Mesenteric fat pad (tissue), 1 donor: ENCODE measurements around the genes THOC2, SH2D1A and SLC25A14.

DNA sequence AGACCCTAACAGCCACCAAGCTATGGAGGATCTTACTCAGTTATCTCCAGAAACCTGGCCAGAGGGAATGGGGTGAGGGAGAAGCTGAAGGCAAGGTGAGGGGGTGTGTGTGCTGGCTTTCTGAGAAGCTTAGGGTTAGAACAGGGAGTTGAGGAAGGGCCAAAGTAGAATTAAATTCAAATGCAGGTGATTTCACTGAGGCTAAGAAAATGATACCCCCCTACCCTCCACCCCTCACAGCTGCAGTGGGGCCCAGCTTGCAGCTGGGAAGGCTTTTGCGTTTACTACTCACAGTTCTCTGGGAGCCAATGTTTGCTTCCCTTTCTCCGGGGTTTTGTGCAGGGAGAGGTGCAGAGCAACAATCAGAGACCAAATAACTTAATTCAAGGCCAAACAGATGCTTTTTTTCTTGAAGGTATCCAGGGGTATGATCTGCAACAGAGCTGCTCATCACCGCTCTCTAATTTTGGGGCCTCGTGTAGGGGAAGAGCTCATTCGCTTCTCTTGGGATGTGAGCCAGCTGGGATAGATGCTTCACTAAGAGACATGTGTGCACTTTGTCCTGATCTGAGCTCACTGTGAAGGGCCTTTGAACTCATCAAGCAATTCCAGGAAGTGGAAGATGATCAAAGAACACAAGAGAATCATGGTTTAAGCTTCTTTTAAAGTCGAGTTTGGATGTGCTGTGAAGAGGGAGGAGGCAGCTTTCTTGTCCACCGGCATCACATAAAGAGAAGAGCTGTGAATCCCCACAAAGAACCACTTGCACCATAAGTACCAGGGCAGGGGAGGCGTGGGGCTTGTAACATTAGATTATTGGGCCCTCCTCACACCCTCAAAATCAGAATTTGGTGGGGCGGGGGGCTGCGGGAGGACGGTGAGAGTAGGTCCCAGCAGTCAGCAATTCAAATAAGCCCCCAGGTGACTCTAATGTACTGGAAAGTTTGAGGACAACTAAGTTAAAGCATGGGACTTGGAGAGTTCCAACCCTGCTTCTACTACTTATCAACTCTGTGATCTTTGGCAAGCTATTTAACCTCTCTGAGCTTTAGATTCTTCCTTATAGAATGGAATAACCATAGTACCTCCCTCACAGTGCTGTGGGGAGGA is 122.8 kb upstream of the C1GALT1C1 start:
- PRO-cap, result no peak

- PRO-cap, result no peak
Measured at GRCh38 chrX:123623666-123624260, 109.1 kb downstream of the THOC2 start.

- PRO-cap, result no peak
Measured at GRCh38 chrX:123680462-123680945, 52.3 kb downstream of the THOC2 start.

DNA sequence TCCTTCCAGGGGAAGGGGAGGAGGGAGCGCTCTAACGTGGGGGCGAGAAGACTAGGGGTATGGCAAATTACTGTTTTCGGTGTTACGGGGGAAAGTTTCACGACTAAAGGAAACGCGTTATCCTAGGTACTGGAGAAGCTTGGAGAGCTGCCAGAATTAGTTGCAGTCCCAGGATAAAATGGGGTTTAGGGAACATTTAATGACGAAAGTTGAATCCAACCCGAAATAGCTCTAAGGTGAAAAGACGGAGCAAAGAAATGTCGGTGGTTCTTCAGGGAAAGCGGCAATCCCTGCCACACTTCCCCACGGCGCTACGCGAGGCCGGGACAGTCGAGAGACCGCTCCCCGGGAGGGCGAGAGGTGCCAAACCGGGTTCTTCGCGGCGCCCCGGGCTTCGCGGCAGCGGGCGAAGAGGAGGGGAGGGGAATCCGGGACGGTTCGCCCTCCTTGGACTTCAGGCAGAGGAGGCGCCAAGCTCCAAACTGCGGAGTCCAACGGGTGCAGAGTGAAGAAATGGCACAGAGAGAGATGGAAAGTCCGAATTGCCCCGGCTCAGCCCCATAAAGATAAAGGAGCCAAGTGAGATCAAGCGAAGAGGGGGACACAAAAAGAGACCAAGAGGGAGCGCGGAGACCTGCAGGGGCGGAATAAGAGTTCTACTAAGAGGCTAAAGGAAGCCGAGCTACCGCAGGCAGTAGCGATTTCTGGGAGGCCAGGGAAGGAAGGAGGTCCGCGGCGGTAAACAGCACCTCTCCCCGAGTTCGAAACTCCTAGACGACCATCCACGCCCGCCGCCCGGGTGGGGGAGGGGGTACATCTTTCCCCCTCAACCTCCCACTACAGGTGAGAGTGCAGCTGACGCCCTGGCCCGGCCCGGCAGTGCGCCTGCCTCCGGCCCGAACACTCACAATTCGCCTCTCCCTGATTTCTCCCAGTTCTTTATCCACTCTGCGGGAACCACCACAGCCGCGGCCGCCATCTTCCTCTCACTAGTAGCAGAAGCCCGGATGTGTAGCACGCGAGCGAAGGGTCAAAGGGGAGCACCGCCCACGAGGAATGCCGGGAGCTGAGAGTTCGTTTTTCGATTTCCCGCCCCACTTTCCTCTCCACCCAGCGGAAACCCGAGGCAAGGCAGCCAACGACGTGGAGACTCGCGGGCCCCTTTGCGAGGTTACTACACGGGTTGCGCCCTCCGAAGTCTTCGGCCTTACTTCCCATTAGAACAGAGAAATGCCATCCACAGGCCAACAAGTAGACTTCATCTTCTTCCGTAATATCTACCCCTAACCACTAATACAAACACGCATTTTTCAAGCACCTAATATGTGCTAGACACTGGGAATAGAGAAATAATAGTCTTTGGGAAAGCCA is at the start of gene THOC2:
Gene THOC2 (minus strand): TSS at position 1,009 of the 1,371 bp plus-strand sequence.
- PRO-cap, result bidirectional peak, plus-strand start at position 1,106 of the sequence, minus-strand start at position 991 of the sequence

GRCh38 chrX:123824791-123825391 is 35.0 kb upstream of the XIAP start:
- PRO-cap, result no peak

DNA sequence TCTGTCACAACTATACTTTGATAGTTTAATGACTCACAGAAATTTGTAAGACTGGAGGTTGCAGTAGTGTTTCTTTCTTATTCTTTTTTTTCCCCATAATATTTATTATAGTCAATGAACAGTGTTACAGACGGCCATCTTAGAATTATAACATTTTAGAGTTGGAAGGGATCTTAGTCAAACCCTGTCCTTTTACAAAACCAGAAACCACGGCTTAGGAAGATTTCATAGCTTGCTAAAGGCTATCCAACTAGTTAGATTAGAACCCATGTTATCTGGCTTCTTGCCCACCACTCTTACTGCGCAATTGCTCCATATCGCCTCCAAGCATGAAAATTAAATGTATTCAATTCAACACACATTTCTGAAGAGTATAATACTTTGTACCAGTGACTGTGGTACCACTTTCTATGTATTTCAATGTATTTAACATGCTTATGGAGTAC is 1.1 kb downstream of the XIAP start:
- PRO-cap, result no peak

GRCh38 chrX:124086313-124087144 is 125.0 kb downstream of the STAG2 start:
- PRO-cap, result no peak

DNA sequence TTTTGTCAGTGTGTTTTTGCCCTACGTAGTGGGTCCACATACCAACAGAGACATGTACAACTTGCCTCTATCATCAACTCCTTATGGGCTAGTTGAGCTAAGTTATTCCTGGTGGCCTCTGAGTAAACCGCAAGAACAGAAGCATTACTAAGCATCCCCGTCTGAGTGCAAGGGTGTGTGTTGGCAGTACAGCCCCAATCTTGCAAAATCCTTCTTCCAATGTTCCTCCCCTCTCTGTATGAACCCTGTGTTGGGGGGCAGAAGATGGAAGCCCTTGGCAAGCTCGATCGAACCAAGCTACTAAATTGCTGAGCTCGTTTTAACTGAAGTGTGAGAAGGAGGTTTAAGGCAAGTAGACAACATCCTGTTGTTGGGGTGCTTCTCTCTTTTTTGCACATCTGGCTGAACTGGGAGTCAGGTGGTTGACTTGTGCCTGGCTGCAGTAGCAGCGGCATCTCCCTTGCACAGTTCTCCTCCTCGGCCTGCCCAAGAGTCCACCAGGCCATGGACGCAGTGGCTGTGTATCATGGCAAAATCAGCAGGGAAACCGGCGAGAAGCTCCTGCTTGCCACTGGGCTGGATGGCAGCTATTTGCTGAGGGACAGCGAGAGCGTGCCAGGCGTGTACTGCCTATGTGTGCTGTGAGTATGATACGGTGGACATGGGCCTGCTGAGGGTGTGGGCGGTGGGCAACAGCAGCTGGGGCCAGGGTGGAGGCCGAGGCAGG is at the start of gene SH2D1A:
Gene SH2D1A (plus strand): TSS at position 425 of the 727 bp plus-strand sequence.
- PRO-cap, result no peak

DNA sequence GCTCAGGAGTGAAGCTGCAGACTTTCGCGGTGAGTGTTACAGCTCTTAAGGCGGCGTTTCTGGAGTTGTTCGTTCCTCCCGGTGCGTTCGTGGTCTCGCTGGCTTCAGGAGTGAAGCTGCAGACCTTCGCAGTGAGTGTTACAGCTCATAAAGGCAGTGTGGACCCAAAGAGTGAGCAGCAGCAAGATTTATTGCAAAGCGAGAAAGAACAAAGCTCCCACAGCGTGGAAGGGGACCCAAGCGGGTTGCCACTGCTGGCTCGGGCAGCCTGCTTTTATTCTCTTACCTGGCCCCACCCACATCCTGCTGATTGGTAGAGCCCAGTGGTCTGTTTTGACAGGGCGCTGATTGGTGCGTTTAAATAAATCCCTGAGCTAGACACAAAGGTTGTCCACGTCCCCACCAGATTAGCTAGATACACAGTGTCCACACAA is 164.9 kb upstream of the TEX13C start:
- PRO-cap, result no peak

GRCh38 chrX:125394023-125394428 is 74.4 kb downstream of the TEX13C start:
- PRO-cap, result no peak

DNA sequence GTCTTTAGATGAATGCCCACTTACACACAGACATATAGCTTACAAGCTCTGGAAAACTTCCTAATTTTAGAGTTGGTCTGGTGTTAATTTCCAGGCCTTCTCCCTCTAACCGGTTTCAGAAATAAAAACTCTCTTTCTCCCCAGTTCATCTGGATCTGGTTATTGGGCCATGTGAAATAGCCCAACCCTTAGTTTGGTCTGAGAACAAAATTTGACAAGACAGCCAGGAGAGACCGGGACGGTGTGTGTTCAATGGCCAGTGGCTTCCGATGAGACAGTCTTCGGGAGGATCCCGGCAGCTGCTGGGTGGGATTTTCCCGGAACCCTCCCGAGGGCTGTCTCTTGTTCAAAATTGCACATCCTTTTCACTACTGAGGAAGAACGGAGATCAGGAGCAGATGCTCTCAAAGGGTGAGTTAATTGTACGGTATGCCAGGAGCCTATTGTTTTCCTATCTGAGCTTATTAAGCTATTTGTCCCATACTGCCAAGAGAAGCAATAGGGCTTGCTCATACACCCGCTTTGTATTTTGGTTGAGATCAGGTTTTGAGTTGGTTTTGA is 166.4 kb downstream of the PRR32 start:
- PRO-cap, result no peak

GRCh38 chrX:129739539-129740348 is 965 bp downstream of the XPNPEP2 start:
- PRO-cap, result no peak

- PRO-cap, result no peak
Measured at GRCh38 chrX:129776667-129777689, 2.8 kb upstream of the SASH3 start.

GRCh38 chrX:129781045-129781782 is 1.5 kb downstream of the SASH3 start:
- PRO-cap, result no peak

- PRO-cap, result no peak
Measured at GRCh38 chrX:129793318-129794126, 13.8 kb downstream of the SASH3 start.

DNA sequence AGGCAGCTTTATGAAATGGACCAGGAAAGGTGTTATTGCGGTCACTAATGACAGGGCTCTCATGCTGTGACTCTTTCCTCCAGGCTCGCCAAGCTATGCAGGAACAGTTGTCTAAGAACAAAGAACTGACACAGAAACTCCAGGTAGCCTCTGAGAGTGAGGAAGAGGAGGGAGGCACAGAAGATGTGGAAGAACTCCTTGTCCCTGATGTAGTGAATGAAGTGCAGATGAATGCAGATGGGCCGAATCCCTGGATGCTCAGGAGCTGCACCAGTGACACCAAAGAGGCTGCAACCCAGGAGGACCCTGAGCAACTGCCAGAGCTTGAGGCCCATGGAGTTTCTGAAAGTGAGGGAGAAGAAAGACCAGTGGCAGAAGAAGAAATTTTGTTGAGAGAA is 15.1 kb downstream of the UTP14A start:
- PRO-cap, result no peak

- PRO-cap, result no peak
Measured at GRCh38 chrX:130163457-130163707, 2.3 kb downstream of the AIFM1 start.

GRCh38 chrX:130267338-130267826 is 1.3 kb downstream of the ZNF280C start:
- PRO-cap, result no peak

- PRO-cap, result unidirectional peak, plus-strand start at chrX:130339954
Measured at GRCh38 chrX:130339601-130340750, at the start of gene SLC25A14. Gene SLC25A14 (plus strand): TSS chrX:130339919.

- PRO-cap, result no peak
Measured at GRCh38 chrX:130669936-130670430, 233.0 kb downstream of the ENOX2 start.